ENCODE results near the genes EEF1AKMT4 and EIF4G1.

DNA sequence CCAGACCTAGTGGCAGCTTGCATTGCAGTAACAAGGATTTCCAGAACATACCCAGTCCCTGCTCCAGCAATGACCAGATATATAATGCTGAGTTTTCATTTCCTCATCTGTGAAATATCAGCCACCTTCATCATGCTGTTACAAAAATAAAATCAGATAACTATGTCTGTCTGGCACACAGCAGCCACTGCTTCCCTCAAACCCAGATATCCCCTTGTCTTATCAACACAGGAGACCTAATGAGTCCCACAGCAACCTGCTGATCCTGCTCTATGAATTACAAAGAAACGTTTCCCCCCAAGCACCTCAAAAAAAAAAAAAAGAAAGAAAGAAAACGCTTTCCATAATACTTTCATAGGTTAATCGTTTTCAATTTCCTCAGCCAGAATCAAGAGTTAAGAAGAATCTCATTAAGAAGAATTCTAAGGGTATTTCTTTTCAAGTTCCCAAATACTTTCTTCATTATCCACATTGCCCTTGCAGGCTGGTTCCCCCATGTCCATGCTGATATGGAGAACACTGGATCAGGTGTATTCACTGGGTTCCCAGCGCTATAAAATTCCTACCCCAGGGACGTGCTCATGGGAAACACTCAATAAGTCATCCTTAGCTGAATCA, 1.7 kb downstream of the KLHL6 start:
- PRO-cap: no peak

DNA sequence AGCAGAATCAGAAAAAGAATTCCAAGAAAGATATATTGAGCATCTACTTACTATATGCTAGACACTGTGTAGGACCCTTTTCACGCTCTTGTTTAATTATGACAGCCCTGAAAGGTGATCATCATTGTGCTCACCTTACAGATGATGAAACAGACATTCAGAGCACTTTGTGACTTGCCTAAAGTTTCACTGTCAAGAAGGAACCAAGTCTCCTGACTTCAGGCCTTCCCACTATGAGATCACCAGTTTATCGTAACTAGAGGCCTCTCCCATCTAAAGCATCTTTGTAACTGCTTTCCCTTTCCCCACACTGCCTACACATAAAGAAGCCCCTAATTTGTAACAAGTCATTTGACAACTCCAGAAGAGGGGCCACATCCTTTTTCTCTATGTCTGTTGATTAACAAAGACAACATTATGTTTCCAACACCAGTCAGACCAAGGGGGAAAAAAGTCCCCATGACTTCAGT, 1.2 kb downstream of the KLHL6 start:
- PRO-cap: no peak

DNA sequence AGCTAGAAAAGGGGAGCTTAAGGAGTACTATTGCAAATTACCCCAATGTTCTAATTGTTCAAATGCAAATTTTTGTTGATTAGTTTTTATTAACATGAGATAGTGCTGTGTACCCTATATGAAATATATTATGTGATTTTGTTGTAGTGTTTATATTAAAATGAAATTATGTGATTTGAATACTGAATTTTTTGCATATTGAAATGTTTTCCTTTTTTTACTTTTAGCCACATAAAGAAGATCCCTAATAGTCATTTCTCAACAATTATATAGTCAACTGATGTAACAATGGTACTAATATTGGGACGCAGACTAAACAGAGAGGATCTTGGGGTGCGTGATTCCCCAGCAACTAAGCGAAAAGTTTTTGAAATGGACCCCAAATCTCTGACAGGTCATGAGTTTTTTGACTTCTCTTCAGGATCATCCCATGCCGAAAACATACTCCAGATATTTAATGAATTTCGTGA, 14.7 kb downstream of the KLHL24 start:
- PRO-cap: no peak

DNA sequence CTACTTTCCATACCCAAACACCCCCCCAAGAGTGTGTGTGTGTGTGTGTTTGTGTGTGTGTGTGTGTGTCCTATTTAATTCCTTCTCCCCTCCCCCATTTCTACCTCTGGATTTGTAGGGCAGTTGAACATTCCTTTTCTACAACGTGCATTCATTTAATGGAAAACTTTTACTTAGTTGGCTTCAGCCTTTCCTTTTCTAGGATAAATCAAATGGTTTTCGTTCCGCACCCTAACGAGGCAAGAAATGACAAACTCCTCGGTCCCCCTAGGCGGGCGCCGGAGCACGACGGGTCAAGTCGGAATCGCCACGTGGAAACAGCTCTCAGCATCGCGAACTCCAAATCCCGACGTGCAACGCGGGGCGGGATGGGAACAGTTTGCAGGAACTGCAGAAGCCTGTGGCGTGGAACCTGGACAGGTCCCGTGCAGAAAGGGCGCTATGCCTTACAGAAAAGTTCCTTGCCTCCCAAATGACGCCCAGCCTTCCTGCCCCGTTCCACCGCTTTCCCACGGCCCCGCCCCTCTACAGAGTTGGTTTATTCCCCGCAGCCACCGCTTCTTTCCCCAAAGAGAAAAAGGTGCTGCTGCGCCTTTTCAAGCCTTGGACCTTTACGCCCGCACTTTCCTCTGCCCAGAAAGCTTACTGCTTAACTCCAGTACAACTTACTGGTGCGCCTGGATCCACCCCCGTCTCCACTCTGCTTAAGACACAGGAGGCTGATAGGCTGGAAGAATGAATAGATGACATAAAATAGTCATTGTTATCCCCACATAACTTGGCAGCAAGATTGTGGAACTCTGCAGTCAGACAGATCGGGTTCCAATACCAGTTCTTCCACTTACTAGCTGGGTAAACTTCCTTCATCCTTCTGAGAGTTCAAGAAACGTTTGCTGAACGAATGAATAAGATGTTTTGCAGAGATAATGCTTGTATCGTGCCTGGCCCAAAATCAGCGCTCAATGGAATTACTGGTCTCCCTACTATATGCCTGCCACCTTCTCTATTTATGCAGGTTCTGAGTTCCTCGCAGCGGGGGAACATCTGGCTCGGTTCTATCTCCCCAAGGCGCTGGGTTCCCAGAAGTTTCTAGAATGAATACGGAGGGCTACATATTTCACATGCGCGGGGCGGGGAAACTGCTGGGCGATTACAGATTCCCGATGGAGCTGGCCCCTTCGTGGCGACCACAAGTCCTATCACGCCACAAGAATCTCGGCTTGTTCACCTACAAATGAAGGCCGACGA, 867 bp upstream of the EIF2B5 start:
- PRO-cap: bidirectional peak, plus-strand start at position 393 of the sequence, minus-strand start at position 319 of the sequence; bidirectional peak, plus-strand start at position 781 of the sequence, minus-strand start at position 702 of the sequence

GRCh38 chr3:184156118-184156557, 961 bp downstream of the DVL3 start:
- PRO-cap: no peak

DNA sequence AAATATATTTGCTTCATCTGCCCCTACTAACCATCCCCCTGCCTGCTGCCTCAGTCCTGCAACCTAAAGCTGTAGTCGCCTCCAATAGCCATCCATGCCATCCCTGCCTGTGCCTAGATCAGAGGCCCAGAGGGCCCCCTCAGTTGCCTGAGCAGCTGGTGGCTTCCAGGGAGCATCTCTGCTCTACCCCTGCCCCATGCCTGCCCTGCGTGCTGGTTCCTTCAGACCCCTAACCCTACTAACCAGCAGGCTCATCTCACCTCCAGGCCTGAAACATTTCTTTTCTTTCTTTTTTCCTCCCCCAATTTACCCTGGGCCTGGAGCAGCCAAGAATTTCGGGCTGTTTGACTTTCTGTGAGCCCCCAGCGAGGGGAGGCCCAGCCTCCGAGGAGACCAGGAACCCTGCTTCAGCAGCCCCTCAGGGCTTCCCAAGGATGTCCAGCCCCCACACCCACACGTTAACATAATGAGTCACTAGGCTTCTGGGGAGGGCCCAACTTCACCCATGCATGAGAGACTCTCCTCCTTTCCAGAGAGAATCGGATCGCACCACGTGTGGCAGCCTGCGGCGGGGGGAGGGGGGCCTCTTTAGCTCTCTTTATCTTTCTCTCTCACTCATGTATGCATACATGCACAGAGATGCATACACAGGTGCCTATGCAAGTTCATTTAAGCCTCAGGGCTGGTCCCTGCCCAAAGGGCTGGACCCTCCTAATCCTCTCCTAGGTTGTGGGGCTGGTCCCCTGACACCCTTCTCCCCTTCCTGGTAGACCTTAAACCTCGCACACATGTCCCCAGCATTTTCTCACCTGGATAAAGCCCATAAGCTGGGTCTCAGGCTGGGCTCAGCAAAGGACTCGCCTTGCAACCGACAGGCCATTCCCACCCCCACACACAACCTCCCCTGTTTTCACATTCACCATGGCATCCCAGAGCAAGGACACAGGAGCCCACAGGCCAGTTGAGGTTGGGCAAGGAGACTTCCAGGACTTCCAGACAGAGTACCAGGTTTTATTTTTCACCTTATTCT, 3.1 kb upstream of the AP2M1 start:
- PRO-cap: no peak

DNA sequence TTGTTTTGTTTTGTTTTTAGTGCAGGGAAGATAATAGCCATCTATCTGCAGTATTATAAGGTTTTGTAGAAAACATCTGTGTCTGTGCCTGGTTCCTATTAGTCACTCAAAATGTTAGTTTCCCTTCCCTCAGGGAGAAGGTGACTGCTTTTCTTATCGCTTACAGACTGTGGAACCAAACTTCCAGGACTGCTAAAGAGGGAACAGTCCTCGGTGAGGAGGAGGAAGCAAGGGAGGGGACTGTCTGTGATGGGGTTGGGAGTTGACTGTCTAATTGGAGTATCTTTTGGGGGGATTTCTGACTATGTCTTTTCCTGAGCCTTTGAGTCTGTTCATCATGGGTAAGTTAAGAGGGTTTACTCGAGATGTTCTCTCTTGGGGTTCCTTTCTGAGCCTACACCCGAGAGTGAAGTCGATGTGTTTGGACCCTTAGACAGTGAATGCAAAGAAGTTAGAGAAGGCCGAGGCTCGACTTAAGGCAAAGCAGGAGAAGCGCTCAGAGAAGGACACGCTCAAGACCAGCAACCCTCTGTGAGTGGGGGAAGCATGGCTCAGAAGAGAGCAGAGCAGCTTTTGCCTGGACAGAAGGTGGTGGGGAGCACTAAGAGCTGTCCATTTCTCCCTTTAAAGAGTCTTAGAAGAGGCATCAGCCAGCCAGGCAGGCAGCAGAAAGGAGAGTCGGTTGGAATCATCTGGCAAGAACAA, 1.4 kb downstream of the ABCF3 start:
- PRO-cap: no peak

DNA sequence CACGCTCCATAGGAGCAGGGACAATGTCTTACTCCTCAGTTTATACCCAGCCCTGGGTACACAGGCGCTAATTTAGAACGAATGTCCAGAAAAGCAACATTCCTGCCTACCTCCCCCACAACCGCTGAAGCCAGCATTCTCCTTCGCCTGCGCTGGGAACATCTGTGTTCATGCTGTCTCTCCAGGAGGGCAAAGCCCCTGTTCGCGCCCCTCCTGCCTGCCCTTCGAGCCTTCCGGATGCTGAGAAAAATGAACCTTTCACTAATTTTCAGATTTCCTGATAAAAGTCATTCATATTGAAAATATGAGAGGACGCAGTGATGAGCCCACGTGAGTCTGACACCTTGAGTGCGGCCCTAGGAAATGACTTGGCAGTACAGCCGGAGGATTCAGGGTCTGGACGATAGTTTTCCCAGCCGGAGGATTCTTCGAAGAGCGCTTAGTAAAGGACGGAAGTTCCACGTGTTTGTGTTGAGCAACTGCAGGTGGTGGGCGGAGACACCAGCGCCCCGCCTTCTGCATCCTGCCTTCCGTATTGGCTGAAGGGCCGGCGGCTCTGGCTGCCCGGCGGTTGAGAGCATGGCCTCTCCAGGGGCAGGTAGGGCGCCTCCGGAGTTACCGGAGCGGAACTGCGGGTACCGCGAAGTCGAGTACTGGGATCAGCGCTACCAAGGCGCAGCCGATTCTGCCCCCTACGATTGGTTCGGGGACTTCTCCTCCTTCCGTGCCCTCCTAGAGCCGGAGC, at the start of gene EEF1AKMT4:
EEF1AKMT4 (plus strand) TSS at position 557 of the 745 bp plus-strand sequence.
- PRO-cap: bidirectional peak, plus-strand start at position 643 of the sequence, minus-strand start at position 425 of the sequence

DNA sequence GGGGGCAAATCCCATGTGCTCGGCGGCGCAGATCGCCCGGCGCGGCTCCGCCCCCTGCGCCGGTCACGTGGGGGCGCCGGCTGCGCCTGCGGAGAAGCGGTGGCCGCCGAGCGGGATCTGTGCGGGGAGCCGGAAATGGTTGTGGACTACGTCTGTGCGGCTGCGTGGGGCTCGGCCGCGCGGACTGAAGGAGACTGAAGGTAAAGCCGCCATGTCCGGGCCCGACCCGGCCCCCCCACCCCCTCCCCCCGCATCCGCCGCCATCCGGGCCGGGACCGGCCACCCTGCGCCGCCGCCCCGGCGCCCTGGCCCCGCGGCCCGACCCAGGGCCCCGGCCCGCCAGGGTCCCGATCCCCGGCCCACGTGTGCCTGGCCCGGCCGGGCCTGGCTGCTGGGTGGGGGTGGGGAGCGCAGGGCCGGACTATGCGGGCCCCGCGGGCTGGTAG, at the start of gene EIF4G1:
EIF4G1 (plus strand) TSS at position 132 of the 446 bp plus-strand sequence.
- PRO-cap: bidirectional peak, plus-strand start at position 132 of the sequence, minus-strand start outside the sequence

DNA sequence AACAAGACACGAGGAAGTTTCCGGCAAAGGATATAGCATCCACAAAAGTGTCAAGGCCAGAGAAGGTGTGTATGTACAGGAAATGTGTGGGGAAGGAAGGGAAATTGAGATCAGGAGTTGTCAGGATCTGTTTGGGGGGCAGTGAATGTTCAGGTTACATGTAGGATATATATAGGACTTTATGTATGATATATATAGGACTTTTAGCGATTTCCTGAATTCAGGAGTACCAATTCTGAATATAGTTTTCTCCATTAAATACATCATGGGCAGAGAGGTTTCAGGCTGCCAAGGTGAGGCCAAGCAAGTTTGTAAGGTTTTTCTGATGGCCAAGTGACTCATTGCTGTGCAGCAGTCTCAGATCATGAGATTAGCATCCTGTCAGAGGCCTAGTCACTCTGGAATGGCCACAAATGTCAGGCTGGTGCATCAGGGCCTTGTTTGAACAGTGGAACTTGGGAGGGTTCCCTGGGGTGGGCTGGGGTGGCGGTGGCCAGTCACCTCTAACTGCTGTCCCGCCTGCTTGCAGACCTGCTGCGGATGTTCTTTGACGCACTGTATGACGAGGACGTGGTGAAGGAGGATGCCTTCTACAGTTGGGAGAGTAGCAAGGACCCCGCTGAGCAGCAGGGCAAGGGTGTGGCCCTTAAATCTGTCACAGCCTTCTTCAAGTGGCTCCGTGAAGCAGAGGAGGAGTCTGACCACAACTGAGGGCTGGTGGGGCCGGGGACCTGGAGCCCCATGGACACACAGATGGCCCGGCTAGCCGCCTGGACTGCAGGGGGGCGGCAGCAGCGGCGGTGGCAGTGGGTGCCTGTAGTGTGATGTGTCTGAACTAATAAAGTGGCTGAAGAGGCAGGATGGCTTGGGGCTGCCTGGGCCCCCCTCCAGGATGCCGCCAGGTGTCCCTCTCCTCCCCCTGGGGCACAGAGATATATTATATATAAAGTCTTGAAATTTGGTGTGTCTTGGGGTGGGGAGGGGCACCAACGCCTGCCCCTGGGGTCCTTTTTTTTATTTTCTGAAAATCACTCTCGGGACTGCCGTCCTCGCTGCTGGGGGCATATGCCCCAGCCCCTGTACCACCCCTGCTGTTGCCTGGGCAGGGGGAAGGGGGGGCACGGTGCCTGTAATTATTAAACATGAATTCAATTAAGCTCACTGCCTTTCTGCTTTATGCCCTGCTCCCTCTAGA, 2.8 kb upstream of the FAM131A start:
- PRO-cap: no peak

GRCh38 chr3:184345211-184346333, 8.2 kb downstream of the FAM131A start:
- PRO-cap: unidirectional peak, plus-strand start at chr3:184346047

DNA sequence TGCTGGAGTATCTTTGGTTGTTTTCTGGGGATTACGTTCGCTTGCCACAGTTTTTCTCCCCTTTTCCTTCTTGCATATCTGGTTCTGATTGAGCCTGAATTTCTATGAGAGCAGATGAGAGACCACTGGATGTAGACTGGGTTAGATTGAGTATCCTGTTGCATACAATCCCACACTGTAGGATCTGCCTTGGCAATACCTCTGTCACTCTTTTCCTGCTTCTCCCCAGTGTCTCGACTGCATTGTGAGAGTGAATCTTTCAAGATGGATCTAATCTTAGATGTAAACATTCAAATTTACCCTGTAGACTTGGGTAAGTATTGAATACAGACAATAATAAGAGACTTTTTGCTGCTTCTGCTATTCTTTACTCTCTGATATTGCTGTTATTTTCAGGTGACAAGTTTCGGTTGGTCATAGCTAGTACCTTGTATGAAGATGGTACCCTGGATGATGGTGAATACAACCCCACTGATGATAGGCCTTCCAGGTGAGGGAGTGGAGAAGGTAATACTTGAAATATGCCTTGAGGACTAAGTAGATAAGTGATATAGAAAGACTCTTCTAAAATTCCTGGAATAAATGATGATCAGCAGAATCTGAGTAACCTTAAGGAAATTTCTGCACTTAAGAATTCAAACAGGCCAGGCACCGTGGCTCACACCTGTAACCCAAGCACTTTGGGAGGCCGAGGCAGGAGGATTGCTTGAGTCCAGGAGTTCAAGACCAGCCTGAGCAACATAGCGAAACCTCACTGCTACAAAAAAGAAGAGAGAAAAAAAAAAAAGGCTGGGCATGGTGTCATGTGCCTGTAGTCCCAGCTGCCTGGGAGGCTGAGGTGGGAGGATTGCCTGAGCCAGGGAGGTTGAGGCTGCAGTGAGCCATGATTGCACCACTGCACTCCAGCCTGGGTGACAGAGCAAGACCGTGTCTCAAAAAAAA, 3.5 kb downstream of the POLR2H start:
- PRO-cap: no peak

DNA sequence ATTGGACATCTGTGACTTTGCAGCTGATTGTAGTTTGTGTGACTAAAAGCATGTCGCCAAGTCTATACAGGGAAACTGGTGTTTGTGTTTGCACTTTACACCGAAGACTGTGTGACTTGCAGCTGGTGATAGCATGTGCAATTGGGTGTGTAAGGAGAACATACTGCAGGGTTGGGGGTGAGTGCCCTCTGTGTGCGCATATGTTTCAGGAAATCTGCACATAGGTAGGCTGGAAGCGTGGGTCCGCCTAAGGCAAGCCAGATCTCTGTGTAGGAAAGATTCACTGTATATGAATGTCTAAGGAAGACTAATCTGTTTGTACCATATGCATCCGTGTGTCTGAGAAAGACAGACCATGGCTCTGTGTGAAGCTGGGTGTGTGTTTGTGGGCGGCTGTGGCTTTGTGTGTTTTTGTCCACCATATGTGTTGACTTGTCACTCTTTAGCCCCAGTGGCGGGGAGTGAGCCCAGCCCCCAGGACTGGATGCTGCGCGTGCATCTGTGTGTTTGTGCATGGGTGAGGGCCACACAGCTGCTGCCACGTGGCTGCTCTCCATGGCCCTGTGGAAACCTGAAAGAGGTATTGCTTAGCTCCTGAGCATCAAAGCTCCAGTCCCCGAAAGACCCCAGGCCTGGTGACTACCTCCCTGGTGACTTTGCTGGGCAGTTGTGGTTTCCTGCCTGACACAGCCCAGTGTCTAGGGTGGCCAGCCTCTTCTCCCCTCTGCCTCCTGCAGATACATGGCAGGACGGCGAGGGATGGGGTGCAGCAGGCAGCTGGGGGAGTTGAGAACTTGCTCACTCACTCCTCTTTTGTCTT, 6.2 kb downstream of the EPHB3 start:
- PRO-cap: no peak

- PRO-cap: no peak
Measured at GRCh38 chr3:184687671-184688053, 24.2 kb downstream of the MAGEF1 start.

GRCh38 chr3:184710414-184711328, 1.2 kb downstream of the MAGEF1 start:
- PRO-cap: no peak

GRCh38 chr3:184820181-184820694, 8.3 kb downstream of the VPS8 start:
- PRO-cap: no peak

DNA sequence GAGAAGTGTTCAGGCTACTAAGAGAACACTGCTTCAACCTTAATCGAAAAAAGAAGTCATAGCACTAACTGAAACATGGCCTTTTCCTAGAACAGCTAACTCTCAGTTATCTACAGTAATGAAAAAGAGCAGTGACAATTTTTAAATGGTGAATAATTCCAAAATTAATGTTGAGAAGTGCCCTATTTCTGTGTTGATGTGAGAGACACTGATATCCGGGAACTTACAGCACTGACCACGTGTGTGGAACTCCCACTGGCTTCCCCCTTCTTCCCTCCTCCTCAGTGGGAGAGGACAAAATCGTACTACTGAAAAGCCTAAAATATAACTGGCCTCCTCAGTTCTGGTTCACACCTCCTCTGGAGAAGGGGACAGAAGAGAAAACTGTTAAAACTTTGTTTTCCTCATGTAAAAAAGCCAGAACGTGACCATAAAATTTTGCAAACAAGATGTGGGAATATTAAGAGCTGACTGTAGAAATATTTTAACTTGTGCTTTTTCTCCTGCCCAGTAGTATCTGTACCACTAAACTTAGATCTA, 74.5 kb downstream of the C3orf70 start:
- PRO-cap: no peak

DNA sequence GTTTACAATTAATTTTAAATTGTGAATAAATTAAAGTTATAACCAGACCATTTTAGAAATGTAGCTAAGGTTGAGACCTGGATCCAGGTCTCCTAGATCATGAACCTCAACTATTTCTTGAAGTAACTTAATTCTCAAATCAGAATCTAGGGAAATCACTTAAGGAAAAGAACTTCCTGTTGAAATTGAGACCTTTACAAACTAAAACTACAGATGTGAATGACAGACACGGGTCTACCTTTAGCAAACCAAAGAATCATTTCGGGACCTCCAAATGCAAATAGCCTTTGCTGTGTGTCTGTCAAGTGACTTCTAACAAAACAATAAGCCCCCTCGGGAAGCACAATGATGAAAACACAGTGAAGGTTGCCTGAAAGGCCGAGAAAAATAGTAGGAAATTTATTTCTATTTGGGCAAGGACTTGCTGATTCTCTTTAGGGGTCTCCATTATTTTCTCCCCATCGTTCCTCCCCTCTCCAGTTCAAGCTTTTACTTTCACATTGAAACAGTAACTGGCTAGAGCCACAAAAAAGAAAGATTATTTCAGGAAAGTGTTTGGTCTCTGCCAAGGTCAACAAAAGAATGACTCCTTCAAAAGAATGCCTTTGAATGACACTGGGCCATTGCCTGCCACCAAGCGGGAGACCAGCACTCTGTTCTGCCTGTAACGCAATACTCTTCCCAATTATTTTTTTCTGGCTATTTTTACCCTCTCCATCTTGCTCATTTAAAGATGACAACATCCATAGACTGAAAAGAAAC, 37.5 kb downstream of the EHHADH start:
- PRO-cap: no peak

- PRO-cap: unidirectional peak, minus-strand start at chr3:185327179; unidirectional peak, minus-strand start at chr3:185327234
Measured at GRCh38 chr3:185327045-185327653, 35.8 kb upstream of the MAP3K13 start.

DNA sequence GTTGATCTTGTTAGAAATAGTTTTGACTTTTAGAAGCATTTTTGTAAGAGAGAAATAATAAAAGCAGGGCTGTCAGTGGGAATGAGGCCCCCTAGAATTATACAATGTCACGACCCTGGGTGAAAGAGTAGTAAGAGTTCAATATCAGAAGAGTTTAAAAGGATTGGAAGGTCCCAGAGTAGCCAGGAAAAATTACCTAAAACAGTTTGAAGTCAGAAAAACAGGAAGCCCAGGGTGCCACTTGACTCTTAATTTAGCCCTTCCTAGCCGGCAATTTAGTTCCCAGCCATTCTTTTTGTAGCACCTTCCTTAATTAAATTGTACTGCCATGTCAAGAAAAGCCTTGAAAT, 43.0 kb downstream of the MAP3K13 start:
- PRO-cap: unidirectional peak, minus-strand start at position 271 of the sequence

Measured in duodenum (tissue), 1 donor.